Stomach (tissue), 7 donors: ENCODE results near the gene PRDM15.

- PRO-cap, result no peak
- RAMPAGE, long total RNA, 5 experiments, result no peak in any of the 5 experiments
- RRBS, result no CpG with 5 or more reads among the region's 4 CpGs
Measured at GRCh38 chr21:41520996-41521516, 13.1 kb upstream of the TMPRSS2 start.

DNA sequence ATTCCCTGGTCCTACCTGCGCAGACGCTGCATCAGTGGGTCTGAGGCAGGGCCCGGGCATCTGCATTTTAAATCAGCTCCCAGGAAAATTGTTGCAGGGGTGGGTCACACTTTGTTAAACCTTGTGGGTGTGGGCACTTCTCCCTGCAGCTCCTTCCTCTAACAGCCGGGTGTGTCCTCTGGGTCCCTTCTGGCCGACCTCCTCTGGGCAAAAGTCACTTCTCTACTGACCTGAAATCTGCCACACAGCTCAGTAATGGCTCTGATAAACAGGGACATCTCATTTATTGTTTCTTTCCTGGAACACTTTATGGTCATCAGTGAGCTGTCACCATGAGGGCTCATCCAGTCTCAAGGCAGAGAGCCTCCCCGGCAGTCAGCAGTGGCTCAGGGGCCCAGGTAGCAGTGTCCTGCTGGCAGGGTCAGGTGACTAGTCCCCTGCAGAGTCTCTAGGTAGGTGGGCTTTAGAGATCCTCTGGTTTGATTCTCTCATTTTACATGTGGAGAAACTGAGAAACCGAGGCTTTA, 52.8 kb upstream of the TMPRSS2 start:
- PRO-cap, result bidirectional peak, plus-strand start at position 217 of the sequence, minus-strand start outside the sequence; unidirectional peak, plus-strand start at position 217 of the sequence
- RAMPAGE, long total RNA, 5 experiments, result no peak in any of the 5 experiments
- RRBS, result 46% methylated on average over 3 of the region's 7 CpGs

DNA sequence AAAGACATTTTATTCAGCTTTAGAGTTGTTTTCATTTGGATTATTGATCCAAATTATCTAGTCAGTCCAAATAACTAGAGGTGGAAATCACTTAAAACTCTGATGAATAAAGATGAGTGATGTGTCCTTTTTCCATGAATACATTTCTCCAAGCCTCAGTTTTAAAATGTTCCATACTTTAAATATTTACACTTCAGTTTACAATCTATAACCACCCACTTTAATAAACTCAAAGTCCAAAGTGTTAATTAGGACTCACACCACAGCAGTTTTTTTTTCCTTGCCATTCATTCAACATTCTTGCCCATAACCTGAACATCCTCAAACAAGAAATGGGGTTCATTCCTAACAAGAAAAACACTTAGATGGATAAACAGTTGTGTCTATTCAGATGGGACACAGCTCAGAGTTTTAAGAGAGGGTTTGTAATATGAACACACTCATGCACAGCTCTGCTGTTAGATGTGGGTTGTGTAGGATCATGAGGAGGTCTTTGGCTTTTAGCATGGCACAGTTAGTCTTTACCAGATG, 71.2 kb upstream of the TMPRSS2 start:
- PRO-cap, result no peak
- RAMPAGE, long total RNA, 5 experiments, result no peak in any of the 5 experiments

GRCh38 chr21:41641070-41641646, 125.7 kb downstream of the RIPK4 start:
- PRO-cap, result no peak
- RAMPAGE, long total RNA, 5 experiments, result no peak in any of the 5 experiments
- RRBS, result no CpG with 5 or more reads among the region's 6 CpGs

- PRO-cap, result bidirectional peak, plus-strand start at chr21:41711892, minus-strand start at chr21:41711778
- RAMPAGE, long total RNA, 5 experiments, result no peak in any of the 5 experiments
- RRBS, result no CpG with 5 or more reads among the region's 10 CpGs
Measured at GRCh38 chr21:41711634-41711986, 55.2 kb downstream of the RIPK4 start.

- PRO-cap, result bidirectional peak, plus-strand start at chr21:41766154, minus-strand start at chr21:41765994
- RAMPAGE, long total RNA, 5 experiments, result no peak in any of the 5 experiments
- RRBS, result 5% methylated on average over 23 of the region's 88 CpGs
Measured at GRCh38 chr21:41765852-41766846, 703 bp downstream of the RIPK4 start.

- PRO-cap, result bidirectional peak, plus-strand start at chr21:41879347, minus-strand start at chr21:41879282; bidirectional peak, plus-strand start at chr21:41879873, minus-strand start at chr21:41879797
- RAMPAGE, long total RNA, 5 experiments, result start-site peak on the minus strand in 1 of 5 experiments, at chr21:41879297-41879825 at its widest, 20 to 25 reads per replicate
- RRBS, result 2% methylated on average over 34 of the region's 95 CpGs
Measured at GRCh38 chr21:41879206-41880308, at the start of gene PRDM15. Gene PRDM15 (minus strand): TSS chr21:41879344.

DNA sequence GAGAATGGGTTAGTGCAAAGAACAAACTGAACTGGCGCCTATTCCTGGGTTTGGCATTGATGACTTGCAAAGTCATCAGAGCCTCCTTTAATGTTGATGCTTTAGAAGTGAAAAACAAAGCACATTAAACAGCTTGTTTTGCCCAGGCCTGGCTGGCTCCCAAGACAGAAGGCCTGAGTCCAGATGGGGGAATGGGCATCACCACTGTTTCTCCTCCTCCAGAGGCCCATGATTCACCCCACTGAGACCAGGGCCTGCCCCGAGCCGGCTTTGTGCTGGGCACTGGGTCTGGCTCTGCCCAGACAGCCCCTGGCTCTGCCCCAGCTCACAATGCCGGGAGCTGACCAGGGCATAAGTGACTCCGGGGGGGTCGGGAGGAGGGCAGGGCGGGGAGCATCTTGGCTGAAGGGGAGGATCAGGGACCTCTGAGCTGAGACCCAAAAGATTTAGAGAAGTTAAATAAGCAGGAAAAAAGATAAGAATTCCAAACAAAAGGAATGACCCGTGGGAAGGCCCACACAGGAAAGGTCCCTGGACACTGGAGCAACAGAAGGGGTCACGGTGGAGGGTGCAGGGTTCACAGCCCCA, 5.7 kb downstream of the C2CD2 start:
- PRO-cap, result no peak
- RAMPAGE, long total RNA, 5 experiments, result no peak in any of the 5 experiments
- RRBS, result 33% methylated on average over 2 of the region's 9 CpGs

DNA sequence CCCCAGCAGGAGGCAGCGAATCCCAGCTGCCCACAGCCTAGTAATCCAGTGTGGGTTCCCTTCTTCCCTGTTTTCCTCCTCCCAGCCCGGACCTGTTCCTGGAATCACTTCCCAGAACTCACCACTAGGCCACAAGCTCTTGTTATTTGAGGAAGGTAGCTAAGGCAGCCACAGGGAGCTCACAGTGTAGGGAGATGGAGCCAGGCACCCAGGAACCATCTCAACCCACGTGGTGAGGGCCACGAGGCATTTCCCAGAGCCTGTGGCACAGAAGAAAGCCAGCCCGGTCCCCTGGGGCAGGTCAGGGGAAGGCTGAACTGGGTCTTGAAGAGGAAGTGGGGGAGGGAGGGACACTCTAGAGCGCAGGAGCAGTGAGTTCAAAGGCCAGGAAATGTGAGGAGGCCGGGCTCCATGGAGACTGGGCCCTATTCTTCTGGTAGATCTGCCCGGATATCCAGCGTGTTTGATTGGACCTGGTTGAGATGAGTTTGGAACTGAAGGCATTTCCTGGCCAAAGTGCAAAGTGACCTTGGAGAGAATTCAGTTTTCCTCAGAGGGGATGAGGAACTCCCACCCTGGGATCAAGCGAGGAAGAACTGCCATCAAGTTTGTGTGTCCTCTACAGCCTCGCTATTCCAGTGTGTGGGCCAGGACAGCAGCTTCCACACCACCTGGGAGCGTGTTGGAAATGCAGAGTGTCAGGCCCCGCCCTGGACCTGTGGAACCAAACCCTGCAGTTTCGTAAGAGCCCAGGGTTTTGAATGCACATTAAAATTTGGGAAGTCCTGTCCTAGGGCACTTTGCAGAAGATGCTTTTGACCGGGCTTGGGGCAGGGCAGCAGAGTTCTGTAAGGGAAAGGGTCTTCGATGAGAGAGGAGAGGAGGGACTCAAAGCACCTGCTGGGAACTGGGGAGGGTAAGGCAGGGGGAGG, 20.4 kb upstream of the C2CD2 start:
- PRO-cap, result no peak
- RAMPAGE, long total RNA, 5 experiments, result no peak in any of the 5 experiments
- RRBS, result 40% methylated on average over 3 of the region's 16 CpGs

- PRO-cap, result no peak
- RAMPAGE, long total RNA, 5 experiments, result no peak in any of the 5 experiments
- RRBS, result no CpG with 5 or more reads among the region's 7 CpGs
Measured at GRCh38 chr21:42000173-42000892, 9.8 kb downstream of the ZBTB21 start.

GRCh38 chr21:42037942-42038457, 27.8 kb upstream of the ZBTB21 start:
- PRO-cap, result no peak
- RAMPAGE, long total RNA, 5 experiments, result no peak in any of the 5 experiments
- RRBS, result 32% methylated on average over 4 of the region's 16 CpGs

- PRO-cap, result bidirectional peak, plus-strand start at chr21:42057263, minus-strand start at chr21:42057113
- RAMPAGE, long total RNA, 5 experiments, result no peak in any of the 5 experiments
- RRBS, result no CpG with 5 or more reads among the region's 31 CpGs
Measured at GRCh38 chr21:42056400-42057532, 14.4 kb upstream of the UMODL1 start.

- PRO-cap, result unidirectional peak, minus-strand start at chr21:42188322
- RAMPAGE, long total RNA, 5 experiments, result no peak in any of the 5 experiments
- RRBS, result no CpG with 5 or more reads among the region's 8 CpGs
Measured at GRCh38 chr21:42188122-42188754, 30.7 kb upstream of the ABCG1 start.

DNA sequence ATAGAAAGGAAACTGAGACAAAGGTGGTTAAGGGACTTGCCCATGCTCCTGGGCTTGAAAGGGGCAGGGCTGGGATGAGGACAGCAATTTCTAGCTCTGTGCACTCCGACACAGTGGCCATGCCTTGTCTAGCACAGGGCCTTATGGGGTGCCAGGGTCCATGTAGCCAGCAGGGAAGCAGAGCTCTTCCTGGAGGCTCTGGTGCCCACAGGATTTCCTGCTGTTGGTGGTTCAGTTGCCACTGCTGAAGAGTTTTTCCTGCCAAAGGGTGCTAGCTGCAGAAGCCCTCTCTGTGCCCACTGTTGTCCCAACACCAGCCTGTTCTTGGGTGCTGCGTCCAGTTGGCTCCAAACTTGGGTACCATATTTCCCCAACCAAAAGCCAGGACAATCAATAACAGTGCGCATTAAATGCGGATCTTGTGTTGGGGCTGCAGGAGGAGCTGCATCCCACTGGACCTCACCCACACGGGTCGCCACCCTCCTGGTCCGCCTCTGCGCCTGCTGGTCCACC, 9.6 kb downstream of the ABCG1 start:
- PRO-cap, result no peak
- RAMPAGE, long total RNA, 5 experiments, result no peak in any of the 5 experiments
- RRBS, result no CpG with 5 or more reads among the region's 8 CpGs

DNA sequence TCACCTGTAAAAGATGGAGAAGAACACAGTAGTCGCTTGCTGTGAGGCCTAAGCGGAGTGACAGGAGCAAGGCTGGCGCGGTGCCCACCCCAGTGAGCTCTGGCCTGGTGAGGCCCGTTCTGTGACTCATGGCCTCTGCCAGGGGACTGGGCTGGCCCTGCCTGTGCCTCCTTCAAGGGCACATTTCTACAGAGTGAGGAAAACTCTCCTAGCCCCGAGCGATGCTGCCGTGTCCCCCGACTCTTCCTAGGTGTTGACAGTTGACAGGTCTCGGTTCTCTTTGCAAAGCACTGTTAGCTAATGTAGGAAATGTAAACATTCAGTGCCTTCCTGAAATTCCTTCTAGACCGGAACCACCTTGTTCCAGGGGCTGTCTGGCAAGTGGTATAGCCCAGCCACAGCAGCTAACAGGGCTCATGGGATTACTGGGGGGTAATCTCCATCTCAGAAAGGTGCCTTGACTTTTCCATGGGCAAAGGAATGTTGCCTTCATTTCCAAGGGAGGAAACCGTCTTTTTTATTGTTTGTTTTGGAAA, 43.9 kb downstream of the ABCG1 start:
- PRO-cap, result no peak
- RAMPAGE, long total RNA, 5 experiments, result no peak in any of the 5 experiments
- RRBS, result no CpG with 5 or more reads among the region's 12 CpGs

- PRO-cap, result no peak
- RAMPAGE, long total RNA, 5 experiments, result no peak in any of the 5 experiments
- RRBS, result no CpG with 5 or more reads among the region's 19 CpGs
Measured at GRCh38 chr21:42319806-42320557, 4.8 kb upstream of the TFF3 start.

- PRO-cap, result no peak
- RAMPAGE, long total RNA, 5 experiments, result no peak in any of the 5 experiments
- RRBS, result no CpG with 5 or more reads among the region's 7 CpGs
Measured at GRCh38 chr21:42455832-42456352, 40.1 kb downstream of the RSPH1 start.

DNA sequence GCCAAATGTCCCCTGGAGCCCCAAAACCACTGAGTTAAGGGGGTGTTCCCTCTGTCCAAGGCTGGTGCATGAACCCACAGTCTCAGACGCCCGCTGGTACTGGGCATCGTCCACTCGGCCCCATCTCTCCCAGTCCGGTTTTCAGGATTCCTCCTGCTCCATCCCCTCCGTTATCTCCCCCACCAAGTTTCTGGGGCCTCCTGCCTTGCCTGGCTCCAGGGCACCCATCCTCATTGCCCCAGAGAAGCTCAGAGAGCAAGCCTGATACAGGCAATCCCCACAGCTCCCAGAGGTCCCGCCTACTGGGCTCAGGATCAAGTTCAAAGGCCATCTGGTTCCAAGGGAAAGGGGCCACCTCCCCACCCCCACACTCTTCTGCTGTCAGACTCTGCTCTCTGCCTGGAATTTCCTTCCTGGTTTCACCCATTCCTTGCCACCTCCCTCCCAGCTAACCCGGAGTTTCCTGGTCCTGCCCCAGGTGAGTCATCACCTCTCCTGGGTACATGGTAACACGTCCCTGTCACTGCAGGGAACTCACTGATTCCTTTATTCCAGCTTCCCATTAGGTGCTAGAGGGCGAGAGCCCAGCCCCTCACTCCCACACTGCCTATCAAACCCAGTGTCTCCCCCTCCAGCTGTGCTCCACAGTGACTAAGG, 22.0 kb downstream of the RSPH1 start:
- PRO-cap, result bidirectional peak, plus-strand start at position 565 of the sequence, minus-strand start at position 250 of the sequence
- RAMPAGE, long total RNA, 5 experiments, result no peak in any of the 5 experiments
- RRBS, result no CpG with 5 or more reads among the region's 10 CpGs

DNA sequence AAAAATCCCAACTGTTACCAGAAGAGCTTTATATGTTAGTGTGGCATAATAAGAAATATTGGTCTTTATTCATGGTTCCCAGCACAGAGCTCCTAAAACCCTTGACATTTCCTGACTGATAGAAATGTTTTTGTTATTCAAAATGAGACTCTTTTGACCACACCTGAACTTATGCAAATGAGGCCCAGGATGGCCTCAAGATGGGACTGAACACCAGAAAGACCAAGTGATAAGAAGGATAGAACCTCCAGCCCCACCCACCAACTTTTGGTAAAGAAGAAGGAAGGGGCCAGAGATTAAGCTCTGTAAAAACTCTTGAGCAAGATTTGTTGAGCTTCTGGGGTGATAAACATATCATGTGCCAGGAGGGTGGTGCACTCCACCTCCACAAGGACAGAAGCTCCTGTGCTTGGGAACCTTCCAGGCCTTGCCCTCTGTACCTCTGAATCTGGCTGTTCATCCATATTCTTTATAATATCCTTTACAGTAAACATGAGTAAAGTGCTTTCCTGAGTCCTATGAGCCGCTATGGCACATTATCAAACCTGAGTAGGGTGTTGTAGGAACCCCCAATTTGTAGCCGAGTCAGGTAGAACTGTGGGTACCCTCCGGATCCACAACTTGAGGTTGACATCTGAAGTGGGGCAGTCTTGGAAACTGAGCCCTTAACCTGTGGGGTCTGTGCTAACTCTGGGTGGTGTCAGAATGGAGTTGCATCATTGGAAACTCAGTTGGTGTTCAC, 5.3 kb downstream of the RSPH1 start:
- PRO-cap, result no peak
- RAMPAGE, long total RNA, 5 experiments, result no peak in any of the 5 experiments
- RRBS, result no CpG with 5 or more reads among the region's 3 CpGs

DNA sequence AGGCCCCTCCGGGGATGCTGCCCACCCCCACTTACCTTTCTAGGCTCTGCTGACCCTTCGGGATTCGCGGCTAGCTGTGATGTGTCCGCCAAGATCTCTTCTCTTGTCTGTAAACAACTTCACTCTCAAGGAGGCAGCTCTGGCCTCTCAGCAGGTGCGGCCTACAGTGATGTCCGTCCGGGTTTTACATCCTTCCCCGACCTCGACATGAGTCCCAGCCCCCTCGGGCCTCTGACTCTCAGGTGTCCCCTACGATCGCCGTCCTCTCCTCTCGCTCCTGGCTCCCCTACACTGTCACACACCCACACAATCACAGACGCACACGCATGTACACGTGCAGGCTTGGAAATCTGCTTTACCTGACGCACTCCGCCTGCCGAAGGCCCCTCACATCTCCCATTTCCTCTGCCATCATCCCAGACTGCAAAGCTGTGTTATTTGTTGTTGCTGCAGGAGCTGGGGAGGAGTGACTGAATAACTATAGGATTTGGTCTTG, 804 bp upstream of the RSPH1 start:
- PRO-cap, result unidirectional peak, minus-strand start at position 279 of the sequence
- RAMPAGE, long total RNA, 5 experiments, result no peak in any of the 5 experiments
- RRBS, result 6% methylated on average over 1 of the region's 21 CpGs